HepG2 (cell line): ENCODE results near the genes TRAT1 and ZBED2.

- RRBS, 2 experiments: no CpG with 5 or more reads among the region's 1 CpG
CAGE:
- cytosol, long polyA minus RNA: no peak
- cytosol, long polyA plus RNA: no peak
- long polyA plus RNA: no peak
- nucleus, long polyA minus RNA: start-site peak on the minus strand at chr3:105861775-105861940, 13 reads
- nucleus, long polyA plus RNA: no peak
Observed at GRCh38 chr3:105861462-105861999, 7.3 kb downstream of the CBLB start.

GRCh38 chr3:105867224-105867716 is 1.5 kb downstream of the CBLB start:
- RRBS, 2 experiments: no CpG with 5 or more reads among the region's 9 CpGs
CAGE:
- cytosol, long polyA minus RNA: no peak
- cytosol, long polyA plus RNA: no peak
- long polyA plus RNA: no peak
- nucleus, long polyA minus RNA: no peak
- nucleus, long polyA plus RNA: no peak

GRCh38 chr3:105867891-105868672 is 730 bp downstream of the CBLB start:
- RRBS, 2 experiments: 1 to 4% methylated on average over 6 to 8 of the region's 36 CpGs
CAGE:
- cytosol, long polyA minus RNA: no peak
- cytosol, long polyA plus RNA: no peak
- long polyA plus RNA: no peak
- nucleus, long polyA minus RNA: no peak
- nucleus, long polyA plus RNA: start-site peak on the minus strand at chr3:105868352-105868401, 24 and 21 reads in 2 replicates

GRCh38 chr3:105962466-105962880 is 93.7 kb upstream of the CBLB start:
- RRBS, 2 experiments: no CpG with 5 or more reads among the region's 7 CpGs
CAGE:
- cytosol, long polyA minus RNA: no peak
- cytosol, long polyA plus RNA: no peak
- long polyA plus RNA: no peak
- nucleus, long polyA minus RNA: no peak
- nucleus, long polyA plus RNA: no peak

- RRBS, 2 experiments: no CpG with 5 or more reads among the region's 8 CpGs
CAGE:
- cytosol, long polyA minus RNA: no peak
- cytosol, long polyA plus RNA: no peak
- long polyA plus RNA: no peak
- nucleus, long polyA minus RNA: no peak
- nucleus, long polyA plus RNA: no peak
Observed at GRCh38 chr3:106206170-106206569, 337.4 kb upstream of the CBLB start.

GRCh38 chr3:106317272-106317643 is 448.4 kb upstream of the CBLB start:
- RRBS, 2 experiments: no CpG with 5 or more reads among the region's 2 CpGs
CAGE:
- cytosol, long polyA minus RNA: no peak
- cytosol, long polyA plus RNA: no peak
- long polyA plus RNA: no peak
- nucleus, long polyA minus RNA: no peak
- nucleus, long polyA plus RNA: no peak

DNA sequence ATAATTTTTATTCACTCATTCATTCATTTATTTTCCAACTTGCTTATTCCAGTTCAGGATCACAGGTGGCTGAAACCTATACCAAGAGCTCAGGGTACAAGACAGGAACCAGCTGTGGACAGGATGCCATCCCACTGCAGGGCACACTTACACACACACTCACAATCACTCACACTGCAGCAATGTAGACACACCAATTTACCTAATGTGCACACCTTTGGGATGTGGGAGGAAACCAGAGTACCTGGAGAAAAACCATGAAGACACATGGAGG is 414.5 kb upstream of the CCDC54 start:
CAGE:
- cytosol, long polyA minus RNA: no peak
- cytosol, long polyA plus RNA: no peak
- long polyA plus RNA: no peak
- nucleus, long polyA minus RNA: no peak
- nucleus, long polyA plus RNA: no peak

DNA sequence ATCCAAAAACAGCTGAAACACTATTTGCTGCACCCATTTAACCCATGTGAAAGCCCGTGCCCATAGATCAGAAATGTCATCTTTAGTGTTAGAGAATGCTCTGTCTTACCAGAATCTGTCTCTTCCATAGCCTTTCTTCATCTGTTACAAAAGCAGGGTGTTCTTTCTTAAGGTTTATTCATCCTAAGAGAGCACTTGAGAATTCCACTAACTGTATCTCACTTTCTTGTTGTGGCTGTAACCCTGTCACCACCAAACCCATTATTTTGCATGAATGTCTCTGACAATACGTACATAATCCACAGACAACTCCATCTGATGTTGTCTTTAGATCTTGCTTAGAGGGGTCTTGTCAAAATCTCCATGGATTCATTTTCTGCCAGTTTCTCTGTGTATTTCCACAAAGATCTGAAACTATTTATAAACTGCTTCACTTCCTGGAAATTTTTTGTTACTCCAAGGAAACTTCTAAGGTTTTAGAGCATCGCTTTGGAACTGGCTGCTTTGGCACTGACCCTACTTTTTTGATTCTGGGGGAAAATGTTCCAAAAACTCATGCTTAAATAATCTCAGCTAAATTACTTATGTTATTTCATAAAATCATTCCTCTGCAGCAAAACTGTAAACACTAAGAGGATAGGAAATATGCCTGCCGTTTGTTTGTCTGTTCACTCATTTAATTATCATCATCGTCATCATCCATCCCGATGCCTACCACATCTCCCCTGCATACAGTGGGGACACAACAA is 167.7 kb upstream of the CCDC54 start:
- RRBS, 2 experiments: no CpG with 5 or more reads among the region's 6 CpGs
CAGE:
- cytosol, long polyA minus RNA: no peak
- cytosol, long polyA plus RNA: no peak
- long polyA plus RNA: no peak
- nucleus, long polyA minus RNA: no peak
- nucleus, long polyA plus RNA: no peak

DNA sequence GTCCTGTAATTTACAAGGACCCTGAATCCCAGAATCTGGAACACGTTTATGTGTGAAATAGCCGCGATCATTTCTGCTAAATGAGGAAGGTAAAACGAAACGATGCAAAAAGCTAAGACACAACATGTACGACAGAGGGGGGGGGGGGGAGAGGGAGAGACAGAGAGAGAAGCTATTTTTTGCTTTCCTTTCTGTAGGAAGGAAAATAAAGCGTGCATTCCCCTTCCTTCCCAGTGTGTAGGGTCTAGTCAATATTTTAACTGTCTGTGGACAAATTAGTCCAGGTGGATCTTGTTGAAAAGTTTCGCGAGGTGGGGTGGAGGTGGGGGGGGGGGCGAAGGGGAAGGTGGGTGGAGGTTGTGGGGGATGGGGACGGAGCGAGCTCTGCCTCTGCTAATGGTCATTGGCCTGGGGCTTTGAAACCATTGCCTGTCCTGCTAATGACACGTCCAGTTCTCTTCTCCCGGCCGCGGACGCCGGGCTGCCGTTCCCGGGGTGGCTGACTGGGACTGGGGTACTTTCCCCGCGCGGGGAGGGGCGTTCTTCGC is 1.8 kb downstream of the BBX start:
- RRBS, 2 experiments: no CpG with 5 or more reads among the region's 25 CpGs
CAGE:
- cytosol, long polyA minus RNA: no peak
- cytosol, long polyA plus RNA: no peak
- long polyA plus RNA: no peak
- nucleus, long polyA minus RNA: start-site peak on the plus strand centred at position 302 of the sequence, 302 bp wide, 11 reads
- nucleus, long polyA plus RNA: no peak

DNA sequence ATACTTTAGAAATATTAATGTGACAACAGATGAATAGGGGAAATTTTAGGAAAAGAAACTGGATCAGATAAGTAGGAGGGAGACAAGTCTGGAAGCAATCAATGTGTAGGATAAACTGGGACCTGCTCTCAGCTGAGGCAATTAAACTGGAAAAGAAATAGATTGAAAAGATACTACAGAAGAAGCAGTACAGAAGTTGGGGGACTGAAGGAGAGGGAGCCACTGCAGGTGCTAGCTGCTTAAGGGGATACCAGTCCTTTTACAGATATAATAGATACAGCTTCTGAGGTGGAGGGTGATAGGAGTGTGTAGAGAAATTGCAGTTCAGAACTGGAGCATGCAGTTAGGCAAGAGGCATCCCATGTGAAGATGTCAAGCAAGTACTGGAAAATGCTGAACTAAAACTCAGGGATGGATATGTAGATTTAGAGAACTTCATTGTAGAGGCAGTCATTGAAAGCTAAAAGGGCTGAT is 36.5 kb downstream of the BBX start:
CAGE:
- cytosol, long polyA minus RNA: no peak
- cytosol, long polyA plus RNA: no peak
- long polyA plus RNA: no peak
- nucleus, long polyA minus RNA: no peak
- nucleus, long polyA plus RNA: no peak

GRCh38 chr3:107904670-107905152 is 186.1 kb downstream of the CD47 start:
- RRBS, 2 experiments: no CpG with 5 or more reads among the region's 6 CpGs
CAGE:
- cytosol, long polyA minus RNA: no peak
- cytosol, long polyA plus RNA: no peak
- long polyA plus RNA: no peak
- nucleus, long polyA minus RNA: no peak
- nucleus, long polyA plus RNA: no peak

- RRBS, 2 experiments: no CpG with 5 or more reads among the region's 4 CpGs
CAGE:
- cytosol, long polyA minus RNA: no peak
- cytosol, long polyA plus RNA: no peak
- long polyA plus RNA: no peak
- nucleus, long polyA minus RNA: no peak
- nucleus, long polyA plus RNA: no peak
Observed at GRCh38 chr3:108222755-108223135, 521 bp upstream of the IFT57 start.

DNA sequence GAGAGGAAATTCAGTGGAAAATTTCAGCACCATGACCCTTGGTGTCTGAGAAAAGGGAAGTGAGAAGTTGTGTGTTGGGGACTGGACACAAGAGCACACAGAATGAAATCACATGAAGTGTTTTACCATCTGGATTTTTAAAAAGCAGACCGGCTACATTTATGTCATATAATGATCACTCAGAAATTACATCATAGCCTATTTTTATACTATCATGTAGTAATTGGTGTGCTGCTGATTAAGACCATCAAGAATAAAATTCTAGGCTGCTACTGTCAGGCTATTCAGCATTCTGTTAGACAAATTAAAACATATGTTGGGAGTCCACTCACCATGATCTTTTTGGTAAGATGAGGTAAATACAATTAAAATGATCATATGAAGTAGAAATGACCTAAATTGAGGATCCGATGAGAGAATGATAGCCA is 18.5 kb upstream of the MYH15 start:
- RRBS, 2 experiments: no CpG with 5 or more reads among the region's 2 CpGs
CAGE:
- cytosol, long polyA minus RNA: no peak
- cytosol, long polyA plus RNA: no peak
- long polyA plus RNA: no peak
- nucleus, long polyA minus RNA: no peak
- nucleus, long polyA plus RNA: no peak

GRCh38 chr3:108806299-108806968 is 16.2 kb upstream of the TRAT1 start:
- RRBS, 2 experiments: no CpG with 5 or more reads among the region's 6 CpGs
CAGE:
- cytosol, long polyA minus RNA: no peak
- cytosol, long polyA plus RNA: no peak
- long polyA plus RNA: no peak
- nucleus, long polyA minus RNA: no peak
- nucleus, long polyA plus RNA: no peak

- RRBS, 2 experiments: no CpG with 5 or more reads among the region's 3 CpGs
CAGE:
- cytosol, long polyA minus RNA: no peak
- cytosol, long polyA plus RNA: no peak
- long polyA plus RNA: no peak
- nucleus, long polyA minus RNA: no peak
- nucleus, long polyA plus RNA: no peak
Observed at GRCh38 chr3:108822532-108822991, at the start of gene TRAT1. TSS of gene TRAT1 (plus strand) at chr3:108822786.

DNA sequence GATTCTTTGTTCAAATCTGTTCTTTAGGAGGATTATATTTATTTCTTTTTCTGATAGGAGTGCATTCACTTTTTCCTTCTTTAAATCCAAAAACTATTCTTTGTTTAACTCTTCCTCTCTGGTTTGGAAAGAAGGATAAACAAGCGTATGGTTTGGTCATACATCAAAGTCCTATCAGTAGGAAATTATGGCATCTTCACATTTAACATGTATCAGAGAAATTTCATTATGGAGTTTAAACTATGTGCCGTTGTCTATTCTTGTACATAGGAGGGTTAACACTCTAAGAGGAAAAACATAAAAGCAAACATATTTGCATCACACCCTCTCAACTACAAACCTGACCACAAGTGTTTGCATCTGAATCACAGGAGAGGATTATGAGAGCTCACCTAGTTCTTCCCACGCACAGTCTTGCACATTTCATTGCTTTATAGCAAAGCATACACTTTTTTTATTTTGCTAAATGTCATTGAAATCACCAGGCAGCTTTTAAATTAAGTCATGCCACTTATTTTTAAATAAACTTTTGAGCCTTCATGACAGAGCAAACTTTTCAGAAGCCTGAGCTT is 12.4 kb downstream of the TRAT1 start:
- RRBS, 2 experiments: no CpG with 5 or more reads among the region's 3 CpGs
CAGE:
- cytosol, long polyA minus RNA: no peak
- cytosol, long polyA plus RNA: no peak
- long polyA plus RNA: no peak
- nucleus, long polyA minus RNA: no peak
- nucleus, long polyA plus RNA: no peak

DNA sequence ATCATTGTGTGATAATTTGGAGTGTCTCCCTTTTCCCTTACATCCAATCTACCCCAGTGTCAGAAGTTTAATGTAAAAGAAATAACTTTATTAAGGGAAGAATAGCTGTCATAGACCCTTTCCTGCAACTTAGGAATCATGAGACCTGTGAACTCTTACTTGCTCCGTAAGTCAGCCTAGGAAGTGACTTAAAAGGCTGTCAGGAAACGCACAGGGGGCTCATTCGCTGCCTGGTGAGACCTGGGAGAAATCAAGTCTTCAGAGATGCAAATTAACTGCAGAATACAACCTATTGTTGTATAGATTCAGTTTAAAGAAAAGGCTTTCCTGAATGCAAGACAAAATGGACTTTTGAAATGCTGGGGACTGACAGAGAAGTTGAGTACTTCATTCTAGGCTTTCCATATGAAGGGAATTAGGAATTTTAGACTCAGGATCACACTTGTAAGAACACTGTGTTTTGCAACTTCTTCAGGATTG is 18.3 kb upstream of the DPPA4 start:
- RRBS, 2 experiments: no CpG with 5 or more reads among the region's 3 CpGs
CAGE:
- cytosol, long polyA minus RNA: no peak
- cytosol, long polyA plus RNA: no peak
- long polyA plus RNA: no peak
- nucleus, long polyA minus RNA: no peak
- nucleus, long polyA plus RNA: no peak

- RRBS, 2 experiments: no CpG with 5 or more reads among the region's 6 CpGs
CAGE:
- cytosol, long polyA minus RNA: no peak
- cytosol, long polyA plus RNA: no peak
- long polyA plus RNA: no peak
- nucleus, long polyA minus RNA: no peak
- nucleus, long polyA plus RNA: start-site peak on the plus strand at chr3:111073133-111073413, 19 and 9 reads in 2 replicates
Observed at GRCh38 chr3:111073103-111073638, 1.6 kb downstream of the NECTIN3 start.

DNA sequence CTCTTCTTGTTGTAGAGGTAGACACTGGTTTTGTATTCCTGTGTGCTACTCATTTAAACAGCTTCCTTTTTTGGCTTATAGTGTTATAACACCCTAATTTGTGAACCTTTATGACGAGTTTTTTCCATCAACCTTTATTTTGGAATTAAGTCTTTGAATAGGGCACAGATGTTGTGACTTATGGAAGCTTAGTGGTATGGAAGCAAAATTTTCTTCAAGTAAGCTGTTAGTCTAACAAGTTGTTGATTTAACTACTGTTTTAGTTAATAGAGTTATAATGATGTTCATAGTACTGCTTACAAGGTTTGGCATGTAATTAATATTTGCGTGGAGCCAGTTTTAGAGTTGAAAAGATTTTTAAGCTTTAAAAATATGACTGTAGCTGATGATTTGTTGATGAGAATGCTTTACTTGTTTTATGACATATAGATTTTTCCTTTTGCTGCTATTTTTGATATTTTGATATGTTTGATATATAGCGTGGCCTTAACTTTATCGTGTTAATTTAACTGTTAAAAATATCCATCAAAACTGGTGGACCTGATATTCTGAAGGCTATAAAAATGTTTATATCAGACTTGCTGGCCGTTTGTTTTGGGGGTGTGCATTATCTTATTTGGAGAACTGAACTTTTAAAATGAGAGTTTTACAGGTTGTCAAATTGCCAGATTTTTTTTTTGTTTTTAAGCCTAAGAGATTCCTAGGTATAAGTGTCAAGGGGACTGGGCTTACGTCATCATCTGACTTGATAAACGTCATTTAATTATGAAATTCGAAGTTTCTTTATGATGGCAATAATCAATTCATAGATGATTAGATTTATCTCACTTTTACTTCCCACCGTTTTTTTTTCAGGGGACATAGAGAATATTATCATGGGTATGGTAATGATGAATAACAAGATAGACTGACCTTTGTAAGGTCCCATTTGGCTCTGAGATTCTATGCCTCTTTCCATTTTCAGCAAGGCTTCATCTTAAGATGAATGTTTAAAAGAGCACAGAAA is 2.7 kb downstream of the NECTIN3 start:
- RRBS, 2 experiments: no CpG with 5 or more reads among the region's 9 CpGs
CAGE:
- cytosol, long polyA minus RNA: no peak
- cytosol, long polyA plus RNA: no peak
- long polyA plus RNA: no peak
- nucleus, long polyA minus RNA: no peak
- nucleus, long polyA plus RNA: no peak

GRCh38 chr3:111595193-111595760 is at the start of gene ZBED2:
TSS of gene ZBED2 (minus strand) at chr3:111595346.
- RRBS, 2 experiments: no CpG with 5 or more reads among the region's 3 CpGs
CAGE:
- cytosol, long polyA minus RNA: no peak
- cytosol, long polyA plus RNA: no peak
- long polyA plus RNA: no peak
- nucleus, long polyA minus RNA: no peak
- nucleus, long polyA plus RNA: no peak